ENCODE data around the gene RNF144A.

DNA sequence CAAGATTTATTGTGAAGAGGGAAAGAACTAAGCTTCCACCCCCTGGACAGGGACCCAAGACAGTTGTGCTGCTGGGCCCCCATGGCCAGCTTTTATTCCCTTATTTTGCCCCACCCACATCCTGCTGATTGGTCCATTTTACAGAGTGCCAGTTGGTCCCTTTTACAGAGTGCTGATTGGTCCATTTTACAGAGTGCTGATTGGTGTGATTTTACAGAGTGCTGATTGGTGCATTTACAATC is 155.8 kb downstream of the DCDC2C start:
- PRO-cap: no peak

- PRO-cap: no peak
These were observed 208.8 kb downstream of the DCDC2C start for GRCh38 chr2:3912240-3912512.

DNA sequence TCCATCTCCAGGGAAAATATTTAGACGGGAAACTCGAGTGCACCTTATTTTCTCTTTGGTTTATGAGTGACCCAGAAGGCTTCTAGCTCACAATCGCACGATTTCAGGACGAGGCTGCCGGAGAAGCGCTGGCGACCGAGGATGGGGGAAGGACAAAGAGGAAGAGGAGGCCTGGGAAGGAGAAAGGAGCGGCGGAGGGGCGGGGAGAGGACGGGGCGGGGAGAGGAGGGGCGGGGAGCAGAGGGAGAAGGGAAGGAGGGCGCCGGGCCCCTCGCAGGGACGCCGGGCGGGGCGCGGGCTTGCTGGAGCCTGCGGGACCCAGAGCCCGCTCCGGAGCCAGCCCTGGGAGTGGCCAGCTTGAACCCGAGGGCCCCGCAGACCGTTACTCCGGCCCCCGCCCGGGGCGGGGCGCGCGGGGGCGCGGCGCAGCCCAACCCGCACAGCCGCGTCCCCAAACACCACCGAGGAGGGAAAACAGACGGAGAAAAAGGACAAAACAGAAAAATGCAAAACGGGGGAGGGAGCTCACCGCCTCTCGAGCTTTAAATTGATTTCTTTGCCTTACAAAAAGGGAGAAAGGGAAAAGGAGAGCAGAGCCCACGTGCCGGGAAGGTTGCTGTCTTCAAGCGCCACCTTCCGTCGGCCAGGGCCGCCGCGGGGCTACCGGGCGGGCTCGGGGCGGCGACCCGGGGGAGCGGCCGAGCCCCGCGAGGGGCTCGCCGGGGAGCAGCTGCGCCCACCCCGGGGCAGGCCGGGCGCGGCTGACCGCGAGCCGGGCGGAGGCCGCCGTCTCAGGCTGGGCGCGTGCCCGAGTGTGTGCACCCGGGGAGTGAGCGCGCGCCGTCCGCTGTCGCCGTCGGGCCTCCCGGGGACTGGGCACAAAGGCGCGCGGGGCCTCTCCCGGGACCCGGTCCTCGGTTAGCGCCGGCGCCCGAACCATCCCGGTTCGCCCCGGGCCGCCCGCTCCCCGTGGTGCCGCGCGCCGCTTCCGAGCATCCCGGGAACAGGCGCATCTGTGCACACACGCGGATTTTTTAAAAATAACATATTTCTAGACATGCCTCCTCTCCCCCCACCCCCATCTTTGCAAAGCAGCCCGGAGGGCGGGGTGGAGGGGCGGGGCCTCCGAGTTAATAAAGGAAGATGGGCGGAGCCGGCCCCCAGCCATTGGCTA is 653 bp upstream of the SOX11 start:
- PRO-cap: bidirectional peak, plus-strand start at position 276 of the sequence, minus-strand start at position 154 of the sequence; bidirectional peak, plus-strand start outside the sequence, minus-strand start at position 990 of the sequence

GRCh38 chr2:5938490-5938784 is 246.3 kb downstream of the SOX11 start:
- PRO-cap: no peak

DNA sequence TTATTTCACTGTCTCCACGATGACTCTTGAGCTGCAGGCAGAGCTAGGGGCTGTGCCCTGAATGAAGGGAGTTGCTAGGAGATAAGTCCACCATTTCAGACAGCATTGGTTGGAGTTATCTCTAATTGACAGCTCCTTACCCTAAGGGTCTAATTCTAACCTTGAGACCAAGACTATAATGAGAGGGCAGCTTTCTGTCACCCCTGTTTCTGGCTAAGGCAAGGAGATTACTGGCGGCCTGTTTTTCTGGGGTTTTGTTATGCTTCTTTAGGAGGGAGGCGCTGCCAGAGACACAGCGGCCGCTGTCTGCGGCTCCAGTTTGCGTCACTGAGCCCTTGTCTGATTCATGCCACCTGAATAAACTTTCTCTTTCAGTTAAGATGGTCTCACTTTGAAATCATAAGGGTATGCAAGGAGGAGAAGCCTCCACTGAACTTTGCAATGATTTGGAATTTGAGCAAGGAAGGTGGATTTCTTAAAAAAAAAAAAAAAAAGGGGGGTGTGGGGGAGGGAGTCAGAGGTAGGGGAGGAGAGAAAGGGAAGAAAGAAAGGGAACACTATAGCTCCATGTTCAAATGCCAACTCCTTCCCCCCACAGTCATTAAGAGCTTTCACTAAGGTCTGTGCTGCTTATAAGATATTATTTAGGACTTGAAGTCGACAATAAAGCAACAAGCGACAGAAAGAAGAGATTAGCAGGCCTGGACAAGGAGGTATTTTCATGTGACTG is 381.6 kb downstream of the SOX11 start:
- PRO-cap: no peak

DNA sequence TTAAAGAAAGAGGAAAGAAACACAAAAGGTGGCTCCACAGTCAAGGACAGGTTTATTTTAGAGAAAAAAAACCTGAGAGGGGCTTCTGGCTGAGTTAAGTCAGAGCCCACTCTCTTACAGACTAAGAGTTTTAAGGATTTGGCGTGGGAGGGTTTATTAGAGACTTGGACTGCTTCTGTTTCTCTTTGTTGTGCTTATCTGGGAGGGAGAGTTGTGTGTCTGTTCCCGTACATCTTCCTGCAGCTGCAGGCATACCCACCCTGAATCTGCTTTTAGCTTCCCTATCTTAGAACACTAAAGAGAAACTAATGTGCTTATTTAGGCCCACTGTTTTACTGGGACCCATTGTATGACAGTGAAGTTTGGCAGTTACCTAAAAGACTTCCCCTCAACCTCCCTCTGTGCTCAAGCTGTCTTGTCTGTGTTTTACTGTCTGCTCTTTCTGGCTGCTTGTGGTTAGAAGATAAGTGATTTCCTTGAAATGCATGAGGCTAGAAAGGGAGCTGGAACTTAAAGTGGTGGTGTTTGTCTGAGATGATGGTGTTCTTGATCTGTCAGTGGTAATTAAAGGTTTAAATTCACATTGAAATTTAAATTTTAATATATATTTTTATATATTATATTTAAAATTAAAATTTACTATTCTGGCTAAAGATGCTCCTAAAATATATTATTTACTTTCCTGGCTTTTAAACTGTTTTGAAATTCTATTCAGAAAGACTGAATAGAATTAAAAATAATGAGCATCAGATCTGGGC is 2.8 kb downstream of the RSAD2 start:
- PRO-cap: no peak

DNA sequence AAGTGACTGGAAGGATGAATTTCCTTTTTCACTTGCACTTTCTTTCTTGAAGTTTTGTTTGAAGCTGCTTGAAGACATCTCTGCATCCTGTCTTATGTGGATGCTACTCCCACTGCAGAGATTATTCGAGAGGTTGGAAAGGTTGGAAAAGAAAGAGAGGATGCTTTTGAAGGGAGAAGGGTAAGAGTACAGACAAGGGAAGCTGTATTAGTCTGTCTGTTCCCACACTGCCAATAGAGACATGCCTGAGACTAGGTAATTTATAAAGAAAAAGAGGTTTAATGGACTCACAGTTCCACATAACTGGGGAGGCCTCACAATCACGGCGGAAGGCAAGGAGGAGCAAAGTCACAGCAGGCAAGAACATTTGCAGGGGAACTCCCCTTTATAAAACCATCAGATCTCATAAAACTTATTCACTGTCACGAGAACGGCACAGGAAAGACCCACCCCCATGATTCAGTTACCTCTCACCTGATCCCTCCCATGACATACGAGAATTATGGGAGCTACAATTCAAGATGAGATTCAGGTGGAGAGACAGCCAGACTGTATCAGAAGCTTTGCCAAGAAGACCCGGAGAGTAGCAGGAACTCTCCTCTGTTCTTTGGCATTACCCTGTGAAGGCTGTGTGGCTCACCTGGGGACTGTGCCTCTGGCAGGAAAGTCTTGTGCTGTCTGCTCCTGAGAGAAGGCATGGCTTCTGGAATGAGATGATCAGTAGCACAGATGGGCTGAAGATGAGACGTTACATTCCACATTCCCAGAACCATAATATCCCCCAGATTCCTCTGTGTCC is 3.5 kb upstream of the RNF144A start:
- PRO-cap: no peak

DNA sequence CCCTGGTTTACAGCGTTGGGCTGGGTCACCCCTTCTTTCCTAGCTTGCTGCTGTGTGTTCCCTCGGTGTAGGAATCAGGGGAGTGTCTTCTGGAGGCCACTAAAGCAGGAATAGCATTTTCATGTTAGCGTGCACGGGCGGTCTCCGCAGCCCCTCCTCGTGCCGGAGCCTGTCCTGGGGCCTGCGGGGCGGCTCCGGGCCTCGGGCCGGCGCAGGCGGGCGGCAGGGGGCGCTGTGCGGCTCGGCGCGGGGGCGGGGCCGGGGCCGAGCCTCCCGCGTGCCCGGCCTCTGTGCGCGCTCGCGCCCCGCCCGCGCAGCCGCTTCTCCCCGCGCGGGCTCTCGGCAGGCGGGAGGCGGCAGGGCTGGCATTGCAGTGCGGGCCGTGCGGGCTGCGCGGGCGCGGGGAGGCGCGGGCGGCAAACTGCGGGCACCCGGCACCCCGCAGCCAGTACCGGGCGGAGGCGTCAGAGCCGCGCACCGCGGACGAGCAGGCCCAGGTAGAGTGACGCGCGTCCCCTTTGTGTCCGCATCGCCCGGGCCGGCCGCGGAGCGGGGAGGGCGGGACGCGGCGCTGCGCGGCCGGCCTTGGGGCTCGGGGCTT is at the start of gene RNF144A:
Gene RNF144A (plus strand): TSS at position 287 of the 601 bp plus-strand sequence.
- PRO-cap: unidirectional peak, plus-strand start at position 349 of the sequence

DNA sequence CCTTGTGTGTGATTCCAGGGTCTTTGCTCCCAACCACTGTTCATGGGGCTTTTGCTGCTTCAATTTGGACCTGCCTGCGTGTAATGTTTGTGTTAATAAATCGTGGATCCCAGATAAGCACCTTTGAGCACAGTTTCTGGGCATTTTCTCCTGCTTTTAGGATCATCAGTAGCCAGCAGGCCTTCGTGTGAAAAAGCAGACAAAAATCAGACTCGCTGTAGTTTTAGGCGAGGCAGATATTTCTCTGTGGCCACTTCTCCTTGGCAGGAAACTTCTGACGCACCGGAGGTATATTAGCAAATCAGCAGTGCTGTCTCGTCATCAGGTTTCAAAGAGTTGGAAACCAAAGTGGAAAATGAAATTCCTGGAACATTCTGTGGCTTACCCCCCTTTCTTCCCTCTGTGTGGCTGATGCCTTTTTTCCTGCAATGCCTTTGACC is 93.1 kb downstream of the RNF144A start:
- PRO-cap: no peak

GRCh38 chr2:7064083-7064887 is 147.1 kb downstream of the RNF144A start:
- PRO-cap: no peak

GRCh38 chr2:7074318-7075110 is 157.3 kb downstream of the RNF144A start:
- PRO-cap: no peak

DNA sequence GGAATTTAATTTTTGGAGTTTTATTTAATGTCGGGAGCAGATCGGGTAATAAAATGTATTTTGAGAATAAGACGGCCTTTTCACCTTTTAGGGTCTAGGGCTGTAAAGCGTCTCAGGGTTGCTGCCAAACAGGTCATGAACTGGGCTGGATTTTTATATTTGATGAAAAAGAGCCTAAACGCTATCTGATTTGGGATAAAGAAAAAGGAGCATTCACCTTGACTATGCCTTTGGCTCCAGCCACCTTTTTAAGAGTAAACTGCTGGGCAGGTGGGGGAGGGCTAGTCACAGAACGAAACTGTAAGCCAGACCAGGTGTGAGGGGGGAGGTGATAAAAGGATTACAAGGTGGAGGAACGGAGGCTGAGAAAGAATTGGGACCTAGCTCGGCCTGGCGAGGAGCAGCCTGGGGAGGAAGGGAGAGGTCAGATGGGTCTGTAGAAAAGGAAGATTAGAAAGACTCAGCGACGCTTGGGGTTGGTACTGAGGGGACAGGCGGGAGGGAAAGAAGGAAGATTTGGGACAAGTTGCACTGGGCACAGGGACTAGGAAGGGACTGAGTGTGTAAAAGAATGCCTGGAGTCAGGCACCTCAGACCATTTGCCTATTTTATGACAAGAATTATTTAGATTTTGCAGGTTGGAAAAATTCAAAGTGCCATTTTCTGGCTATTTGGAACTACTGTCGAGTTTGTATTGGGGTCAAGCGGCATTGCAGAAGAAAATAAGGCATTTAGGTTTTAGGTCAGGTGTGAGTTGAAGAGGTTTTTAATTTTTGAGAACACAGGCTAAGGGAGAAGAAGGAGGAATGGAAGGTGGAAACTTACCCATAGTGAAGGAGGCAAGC is 805.3 kb upstream of the ID2 start:
- PRO-cap: no peak

DNA sequence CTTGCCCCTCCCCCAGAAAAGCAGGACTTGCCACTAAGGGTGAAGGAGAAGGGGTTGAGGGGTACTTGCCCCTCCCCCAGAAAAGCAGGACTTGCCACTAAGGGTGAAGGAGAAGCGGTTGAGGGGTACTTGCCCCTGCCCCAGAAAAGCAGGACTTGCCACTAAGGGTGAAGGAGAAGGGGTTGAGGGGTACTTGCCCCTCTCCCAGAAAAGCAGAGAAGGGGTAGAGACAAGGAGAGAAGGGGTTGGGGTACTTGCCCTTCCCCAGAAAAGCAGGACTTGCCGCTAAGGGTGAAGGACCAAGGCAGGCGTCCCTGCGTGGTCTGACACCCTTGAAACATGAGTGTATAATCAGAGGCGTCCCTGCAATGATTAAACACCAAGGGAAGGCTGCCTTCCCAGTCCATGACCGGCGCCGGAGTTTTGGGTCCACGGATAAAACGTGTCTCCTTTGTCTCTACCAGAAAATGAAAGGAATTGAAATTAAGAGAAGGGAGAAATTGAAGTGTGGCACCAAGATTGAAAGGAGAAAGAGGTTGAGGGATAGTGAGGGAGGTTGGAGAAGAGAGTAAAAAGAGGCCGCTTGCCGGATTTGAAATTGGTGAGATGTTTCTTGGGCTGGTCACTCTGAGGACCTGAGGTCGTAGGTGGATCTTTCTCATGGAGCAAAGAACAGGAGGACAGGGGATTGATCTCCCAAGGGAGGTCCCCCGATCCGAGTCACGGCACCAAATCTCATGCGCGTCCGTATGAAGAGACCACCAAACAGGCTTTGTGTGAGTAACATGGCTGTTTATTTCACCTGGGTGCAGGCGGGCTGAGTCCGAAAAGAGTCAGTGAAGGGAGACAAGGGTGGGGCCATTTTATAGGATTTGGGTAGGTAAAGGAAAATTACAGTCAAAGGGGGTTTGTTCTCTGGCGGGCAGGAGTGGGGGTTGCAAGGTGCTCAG is 803.9 kb upstream of the ID2 start:
- PRO-cap: no peak

DNA sequence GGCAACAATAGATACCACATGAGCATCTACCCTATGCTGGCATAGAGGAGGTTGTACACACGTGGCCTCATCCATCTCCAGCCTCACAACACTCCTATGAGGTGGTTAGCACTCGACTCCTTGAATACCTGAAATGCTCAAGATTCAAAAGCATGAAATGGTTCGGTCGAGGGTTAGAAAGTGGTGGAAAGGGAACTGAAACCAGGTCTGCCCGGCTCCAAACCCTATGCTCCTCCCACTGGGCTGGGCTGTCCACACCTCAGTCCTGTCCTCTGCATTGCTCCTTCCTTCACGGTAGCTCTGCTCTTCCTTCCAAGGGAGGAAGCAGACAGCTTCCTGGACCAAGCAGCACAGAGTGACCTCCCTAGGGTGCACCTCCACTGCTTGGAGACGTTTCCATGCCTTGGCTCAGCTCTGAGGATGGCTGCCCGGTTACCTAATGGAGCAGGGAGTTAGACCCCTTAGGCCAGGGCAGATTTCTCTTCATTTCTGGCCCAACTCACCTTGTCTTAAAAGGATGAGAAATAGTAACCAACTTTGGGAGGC is 565.1 kb upstream of the ID2 start:
- PRO-cap: no peak

DNA sequence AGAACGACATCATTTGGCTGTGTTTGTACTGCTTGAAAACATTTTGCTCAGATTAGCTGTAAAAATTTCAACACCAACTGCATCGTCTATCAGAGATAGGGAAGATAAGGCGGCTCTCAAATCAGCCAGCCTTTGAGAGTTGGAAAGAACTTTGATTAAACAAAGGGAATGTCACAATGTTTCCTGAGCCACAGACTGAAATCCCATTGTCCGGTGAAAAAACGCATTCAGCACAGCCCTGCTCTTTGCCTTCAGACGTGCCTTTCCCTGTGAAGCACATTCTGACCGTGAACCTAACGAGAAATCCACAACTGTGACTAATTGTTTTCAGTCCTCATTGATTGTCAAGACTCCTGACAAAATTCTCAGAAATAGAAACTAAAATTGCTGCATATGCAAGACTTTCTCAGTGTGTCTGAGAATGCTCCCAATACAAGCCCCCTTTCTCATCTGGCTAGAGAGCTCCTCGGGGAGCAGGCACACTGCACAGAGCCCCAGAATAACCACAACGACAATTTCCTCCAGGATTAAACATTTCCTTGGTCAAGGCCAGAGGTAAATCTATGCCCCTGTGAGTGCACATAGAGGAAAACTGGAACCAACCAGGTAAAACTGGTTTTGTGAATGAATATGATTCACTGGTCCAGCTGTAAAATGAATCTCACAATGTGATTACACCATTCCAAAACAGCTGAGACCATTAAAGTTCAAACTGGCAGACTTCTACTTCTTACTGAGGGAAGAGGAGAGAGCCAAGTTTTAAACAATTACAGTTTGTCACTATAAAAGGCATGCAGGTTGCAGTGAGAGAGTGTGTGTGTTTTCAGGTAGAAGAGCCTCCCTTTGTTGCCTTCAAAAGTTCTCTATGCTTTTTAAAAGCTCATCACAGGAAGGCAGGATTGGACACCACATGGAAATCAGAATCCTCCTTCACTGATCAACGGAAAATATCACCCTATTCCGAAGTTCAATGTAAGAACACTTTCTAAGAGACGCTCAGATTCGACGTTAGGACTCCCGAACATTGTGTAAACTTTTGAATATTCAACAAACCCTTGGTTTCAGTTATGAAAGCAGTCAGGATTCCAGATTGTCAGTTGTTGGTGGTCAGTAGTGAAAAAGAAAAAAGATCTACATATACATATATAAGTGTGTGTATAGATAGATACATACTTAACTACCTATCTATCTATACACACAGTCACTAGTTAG is 561.7 kb upstream of the ID2 start:
- PRO-cap: no peak

GRCh38 chr2:8413955-8414534 is 267.8 kb upstream of the ID2 start:
- PRO-cap: no peak

DNA sequence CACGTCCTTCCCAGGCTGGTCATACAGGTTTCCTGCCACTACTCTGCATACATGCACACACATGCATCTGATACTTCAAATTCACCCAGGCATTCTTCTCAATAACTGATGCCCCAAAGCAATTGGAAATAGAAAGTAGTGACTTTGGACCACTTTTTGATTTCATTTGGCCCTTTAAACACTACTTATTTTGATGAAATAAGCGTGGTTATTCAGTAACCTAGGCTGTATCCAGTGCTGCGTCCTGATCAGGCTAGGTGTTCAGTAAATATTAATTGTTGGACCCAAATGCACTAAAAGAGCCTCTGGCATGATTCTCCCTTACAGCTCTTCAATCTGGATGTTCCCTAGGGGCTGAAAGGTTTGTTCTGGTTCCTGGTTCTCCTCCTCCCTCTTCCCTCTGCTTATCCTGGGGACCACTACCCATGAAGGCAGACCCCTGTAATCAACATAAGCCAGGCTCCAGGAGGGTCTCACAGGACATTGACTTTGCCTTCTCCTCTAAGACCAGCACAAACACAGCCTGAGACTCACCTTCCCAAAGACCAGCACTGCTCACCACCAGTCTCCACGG is 222.7 kb upstream of the ID2 start:
- PRO-cap: no peak

DNA sequence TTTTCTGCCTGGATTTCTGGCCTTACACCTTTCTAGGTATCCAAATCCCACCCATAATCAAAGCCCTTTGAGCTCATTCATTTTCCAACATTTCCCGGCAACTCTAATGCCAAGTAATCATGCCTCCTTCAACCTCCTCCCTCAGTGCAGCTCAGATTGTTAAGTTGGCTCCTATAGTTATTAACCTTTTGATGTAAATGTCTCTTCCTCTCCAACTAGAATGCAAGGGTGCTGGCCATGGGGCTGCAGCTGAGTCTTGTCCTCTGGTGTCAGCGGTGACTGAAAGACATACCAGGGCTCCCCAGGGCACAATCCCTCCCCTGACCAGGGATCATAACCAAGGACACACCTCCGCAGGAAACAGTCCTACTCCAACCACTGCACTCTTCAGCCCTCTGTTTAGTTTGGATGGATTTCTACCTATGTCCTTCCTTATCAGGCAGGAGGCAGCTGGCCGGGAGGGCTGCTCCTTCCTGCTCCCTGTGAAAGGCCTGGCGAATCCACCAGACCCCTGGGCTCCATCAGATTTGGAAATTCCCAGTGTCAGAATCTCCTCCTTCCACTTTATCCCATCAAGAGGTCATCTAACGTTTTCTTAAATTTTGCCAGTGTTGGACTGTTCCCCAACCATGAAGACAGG is 185.3 kb upstream of the ID2 start:
- PRO-cap: no peak

- PRO-cap: no peak
These were observed 165.9 kb upstream of the ID2 start for GRCh38 chr2:8515975-8516313.

DNA sequence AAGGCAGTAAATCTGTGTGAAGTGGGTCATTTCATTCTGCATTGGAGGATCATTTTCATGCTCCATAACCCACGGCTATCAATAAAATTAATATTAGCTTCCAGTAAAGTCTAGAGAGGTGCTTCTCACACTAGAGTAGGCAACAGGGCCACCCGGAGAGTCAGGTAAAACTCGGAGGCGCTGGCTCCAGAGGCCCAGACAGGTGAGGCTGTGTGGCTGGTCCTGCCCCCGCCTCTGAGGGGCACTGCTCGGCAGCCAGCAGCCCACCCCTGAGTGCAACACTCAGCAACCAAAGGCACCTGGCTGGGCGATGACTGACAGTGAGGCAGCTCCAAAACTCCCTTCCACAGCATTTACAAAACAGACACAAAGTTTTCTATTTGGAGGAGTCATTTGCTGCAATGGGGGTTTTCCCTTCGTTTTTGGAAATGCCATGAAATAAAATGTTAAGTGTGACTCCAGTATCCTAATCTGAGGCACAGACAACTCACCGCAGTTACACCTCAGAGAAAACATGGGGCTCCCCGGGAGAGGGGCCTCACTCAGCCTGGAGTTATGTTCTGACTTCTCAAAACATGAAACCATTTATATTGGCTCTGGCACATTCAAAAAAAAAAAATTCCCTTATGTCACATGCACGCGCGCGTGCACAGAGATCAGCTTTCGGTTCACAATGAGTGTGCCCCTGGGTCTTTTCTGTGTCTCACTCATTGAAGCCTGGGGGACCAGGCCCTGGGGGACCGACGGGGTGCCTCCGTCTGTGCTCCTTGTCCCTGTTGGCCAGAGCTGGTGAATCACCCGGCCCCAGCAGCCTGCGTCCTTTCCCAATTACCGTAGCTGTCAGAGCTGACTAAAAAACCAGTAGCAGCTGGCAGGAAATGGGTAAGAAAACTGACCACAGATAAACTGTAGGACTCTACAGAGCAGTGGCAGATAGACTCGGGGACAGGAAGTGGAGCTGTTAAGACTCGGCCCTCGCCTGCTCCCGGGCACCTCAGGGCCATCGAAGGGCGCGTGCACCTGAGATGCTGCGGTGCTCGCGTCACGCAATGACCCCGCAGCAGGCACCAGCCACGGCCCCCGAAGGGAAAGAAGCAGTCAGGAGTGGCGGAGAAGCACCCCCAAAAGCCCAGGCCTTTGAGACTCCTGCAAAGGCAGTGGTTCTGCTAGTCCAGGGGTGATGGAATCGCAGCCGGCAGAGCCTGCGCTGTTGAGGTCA is 138.5 kb upstream of the ID2 start:
- PRO-cap: no peak